Colon Carcinoma Metastatic in the Lung (tissue), 2 donors: ENCODE data around the genes ANKRD13B and TMIGD1.

GRCh38 chr17:29542805-29543685 lies 23.8 kb downstream of the ABHD15 start:
- PRO-cap, 2 experiments: no peak in any of the 2 experiments

GRCh38 chr17:29567819-29568164 lies 709 bp upstream of the TP53I13 start:
- PRO-cap, 2 experiments: peak in 2 of 2 experiments; most common plus-strand start chr17:29568047 (in 2); most common minus-strand start chr17:29567919 (in 2)

- PRO-cap, 2 experiments: no peak in any of the 2 experiments
Measured at GRCh38 chr17:29569315-29569608, 761 bp downstream of the TP53I13 start.

DNA sequence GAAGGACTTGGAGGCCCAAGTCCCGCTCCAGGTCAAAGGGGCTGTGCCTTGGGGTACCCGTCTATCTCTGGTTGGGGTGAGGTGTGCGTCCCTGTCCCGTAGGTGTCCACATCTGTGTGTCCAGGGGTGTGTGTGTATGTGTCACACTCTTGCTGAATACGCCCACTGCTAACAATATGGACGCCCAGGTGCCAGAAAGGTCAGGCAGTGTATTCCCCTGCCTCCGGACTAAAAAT lies 428 bp upstream of the GIT1 start:
- PRO-cap, 2 experiments: no peak in any of the 2 experiments

DNA sequence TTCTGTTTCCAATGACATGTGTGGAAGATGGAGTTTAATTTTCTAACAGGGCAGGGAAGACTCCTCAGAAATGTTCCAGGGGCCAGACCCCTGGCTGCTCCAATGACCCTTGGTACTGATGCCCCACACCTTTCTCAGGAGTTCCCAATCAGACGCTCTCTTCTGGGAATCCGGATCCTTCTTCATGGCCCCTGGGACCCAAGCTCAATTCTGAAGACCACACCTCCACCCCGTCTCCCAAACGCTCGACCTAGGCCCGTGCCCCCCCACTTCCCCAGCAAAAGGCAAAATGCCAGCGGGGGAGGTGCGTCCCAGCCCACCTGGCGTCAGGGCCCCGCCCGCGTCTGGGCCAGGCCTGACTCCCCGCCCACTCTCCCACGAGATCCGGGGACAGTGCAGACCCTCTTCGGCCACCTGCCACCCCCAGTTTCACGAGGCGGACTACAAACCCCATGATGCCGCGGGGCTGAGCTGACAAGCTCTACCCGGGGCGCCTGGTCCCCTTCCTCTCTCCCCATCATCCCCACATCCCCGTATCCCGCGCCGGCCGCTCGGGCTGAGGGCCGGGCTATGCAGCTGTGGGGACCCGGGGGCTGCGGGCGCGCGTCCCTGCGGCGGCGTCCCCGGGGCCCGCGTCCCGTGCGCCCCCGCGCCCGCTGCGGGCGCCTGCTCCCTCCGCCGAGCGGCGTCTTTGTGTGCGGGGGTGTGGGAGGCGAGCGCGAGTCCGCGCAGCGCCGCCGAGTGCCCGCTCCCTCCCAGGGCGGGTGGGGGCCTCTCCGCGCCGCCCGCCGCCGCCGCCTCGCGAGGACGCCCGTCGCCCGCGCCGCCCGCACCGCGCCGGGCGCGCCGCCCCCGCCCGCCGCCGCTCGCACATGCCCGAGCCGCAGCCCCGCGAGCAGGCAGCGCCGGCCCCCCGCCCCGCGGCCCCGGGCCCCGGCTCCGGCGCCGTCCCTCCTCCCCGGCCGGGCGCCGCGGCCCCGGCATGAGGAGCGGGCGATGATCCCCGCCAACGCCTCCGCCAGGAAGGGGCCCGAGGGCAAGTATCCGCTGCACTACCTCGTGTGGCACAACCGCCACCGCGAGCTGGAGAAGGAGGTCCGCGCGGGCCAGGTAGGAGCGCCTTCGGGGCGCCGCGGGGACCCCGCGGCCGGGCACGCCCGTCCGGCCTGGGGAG lies at the start of gene ANKRD13B:
ANKRD13B (plus strand) TSS at position 507 of the 1,174 bp plus-strand sequence.
- PRO-cap, 2 experiments: peak in 2 of 2 experiments; most common plus-strand start position 380 of the sequence (in 1)

DNA sequence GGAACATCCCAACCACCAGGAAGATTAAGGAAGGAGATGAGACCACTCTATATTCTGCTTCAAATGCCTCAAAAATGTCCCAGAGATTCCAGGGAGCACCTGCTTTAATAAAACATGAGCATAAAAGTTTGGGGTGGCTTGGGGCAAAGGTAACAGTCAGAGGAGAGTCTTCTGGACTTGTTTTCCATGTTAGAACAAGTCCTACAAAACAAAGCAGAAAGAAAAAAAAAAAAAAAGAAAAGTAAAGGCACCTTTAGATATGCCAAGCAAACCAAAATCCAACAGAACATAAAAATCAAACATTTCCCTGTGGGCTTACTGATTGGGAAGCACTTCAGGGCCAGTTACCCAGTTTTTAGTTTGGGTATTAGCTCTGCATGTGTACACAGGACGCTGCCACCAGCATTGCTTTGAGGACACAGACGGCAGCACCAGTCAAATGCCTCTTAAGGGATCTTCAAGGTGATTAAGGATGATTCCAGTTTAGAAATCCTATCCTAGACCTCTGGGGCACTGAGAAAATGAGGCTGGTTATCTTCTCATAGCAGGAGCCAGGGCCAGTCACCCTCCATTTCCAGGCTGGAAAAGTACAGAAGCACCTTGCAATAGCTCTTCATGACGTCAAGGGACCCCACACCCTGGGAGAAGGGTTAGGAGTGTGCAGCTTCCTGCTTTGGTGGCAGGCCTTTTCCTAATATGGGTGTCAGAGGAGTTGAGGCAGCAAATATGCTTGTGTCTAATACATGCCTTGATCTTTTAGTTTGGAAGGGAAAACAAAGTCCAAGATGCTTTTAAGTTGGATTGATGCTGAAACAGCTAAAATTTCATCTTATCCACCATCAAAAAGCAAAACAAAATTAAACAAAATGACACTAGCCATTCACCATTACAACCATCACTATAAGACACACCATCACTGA lies 3.6 kb upstream of the CORO6 start:
- PRO-cap, 2 experiments: no peak in any of the 2 experiments

DNA sequence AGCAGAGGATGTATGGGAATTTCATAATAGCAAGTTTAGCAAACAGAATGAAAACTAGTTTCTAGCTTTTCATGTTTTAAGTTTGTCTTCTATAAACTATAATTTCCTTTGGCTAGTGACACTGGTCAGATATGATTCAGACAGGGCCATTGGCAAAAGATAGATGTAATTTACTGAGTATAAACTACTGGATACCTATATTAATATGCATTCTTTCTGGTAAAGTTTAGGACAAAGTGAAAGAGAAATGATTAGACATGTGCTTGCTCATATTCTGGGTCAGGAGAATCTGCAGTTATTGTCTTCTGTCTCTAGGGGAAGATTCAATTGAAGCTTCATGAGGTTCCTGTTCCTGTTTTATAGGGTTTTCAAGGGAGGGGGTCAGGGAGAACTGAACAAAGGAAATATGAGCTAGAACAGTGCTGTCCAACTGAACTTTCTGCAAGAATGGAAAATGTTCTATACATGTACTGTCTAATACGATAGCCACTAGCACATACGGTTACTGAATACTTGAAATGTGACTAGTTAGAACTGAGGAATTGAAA lies 59.3 kb upstream of the CORO6 start:
- PRO-cap, 2 experiments: no peak in any of the 2 experiments

- PRO-cap, 2 experiments: no peak in any of the 2 experiments
Measured at GRCh38 chr17:29758339-29759178, 135.8 kb upstream of the CORO6 start.

GRCh38 chr17:29760217-29760709 lies 137.6 kb upstream of the CORO6 start:
- PRO-cap, 2 experiments: peak in 1 of 2 experiments; most common plus-strand start chr17:29760565 (in 1)

- PRO-cap, 2 experiments: peak in 2 of 2 experiments; most common plus-strand start chr17:29761600 (in 2); most common minus-strand start chr17:29761432 (in 1)
Measured at GRCh38 chr17:29760710-29761796, 138.3 kb upstream of the CORO6 start.

DNA sequence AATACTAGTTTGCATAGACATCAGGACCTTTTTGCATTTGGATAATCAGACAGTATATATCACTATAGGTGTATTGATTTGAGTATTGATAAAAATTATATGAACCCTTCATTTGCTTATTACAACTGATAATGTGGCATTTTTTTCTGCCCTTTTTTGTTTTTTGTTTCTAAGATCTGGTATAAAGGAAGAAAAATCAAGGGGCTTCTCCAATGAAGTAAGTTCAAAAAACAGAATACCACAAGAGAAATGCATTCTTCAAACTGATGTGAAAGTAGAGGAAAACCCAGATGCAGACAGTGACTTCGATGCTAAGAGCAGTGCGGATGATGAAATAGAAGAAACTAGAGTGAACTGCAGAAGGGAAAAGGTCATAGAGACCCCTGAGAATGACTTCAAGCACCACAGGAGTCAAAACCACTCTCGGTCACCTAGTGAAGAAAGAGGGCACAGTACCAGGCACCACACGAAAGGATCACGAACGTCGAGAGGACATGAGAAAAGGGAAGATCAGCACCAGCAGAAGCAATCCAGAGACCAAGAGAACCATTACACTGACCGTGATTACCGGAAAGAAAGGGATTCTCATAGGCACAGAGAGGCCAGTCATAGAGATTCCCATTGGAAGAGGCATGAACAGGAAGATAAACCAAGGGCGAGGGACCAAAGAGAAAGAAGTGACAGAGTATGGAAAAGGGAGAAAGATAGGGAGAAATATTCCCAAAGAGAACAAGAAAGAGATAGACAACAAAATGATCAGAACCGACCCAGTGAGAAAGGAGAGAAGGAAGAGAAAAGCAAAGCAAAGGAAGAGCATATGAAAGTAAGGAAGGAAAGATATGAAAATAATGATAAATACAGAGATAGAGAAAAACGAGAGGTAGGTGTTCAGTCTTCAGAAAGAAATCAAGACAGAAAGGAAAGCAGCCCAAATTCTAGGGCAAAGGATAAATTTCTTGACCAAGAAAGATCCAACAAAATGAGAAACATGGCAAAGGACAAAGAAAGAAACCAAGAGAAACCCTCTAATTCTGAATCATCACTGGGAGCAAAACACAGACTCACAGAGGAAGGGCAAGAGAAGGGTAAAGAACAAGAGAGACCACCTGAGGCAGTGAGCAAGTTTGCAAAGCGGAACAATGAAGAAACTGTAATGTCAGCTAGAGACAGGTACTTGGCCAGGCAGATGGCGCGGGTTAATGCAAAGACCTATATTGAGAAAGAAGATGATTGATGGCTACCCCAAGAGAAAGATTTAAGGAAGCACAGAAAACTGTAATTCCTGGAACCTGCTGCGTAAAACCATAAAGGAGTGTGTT lies 50.6 kb downstream of the SLC6A4 start:
- PRO-cap, 2 experiments: no peak in any of the 2 experiments

- PRO-cap, 2 experiments: no peak in any of the 2 experiments
Measured at GRCh38 chr17:30219722-30220386, 15.6 kb downstream of the SLC6A4 start.

DNA sequence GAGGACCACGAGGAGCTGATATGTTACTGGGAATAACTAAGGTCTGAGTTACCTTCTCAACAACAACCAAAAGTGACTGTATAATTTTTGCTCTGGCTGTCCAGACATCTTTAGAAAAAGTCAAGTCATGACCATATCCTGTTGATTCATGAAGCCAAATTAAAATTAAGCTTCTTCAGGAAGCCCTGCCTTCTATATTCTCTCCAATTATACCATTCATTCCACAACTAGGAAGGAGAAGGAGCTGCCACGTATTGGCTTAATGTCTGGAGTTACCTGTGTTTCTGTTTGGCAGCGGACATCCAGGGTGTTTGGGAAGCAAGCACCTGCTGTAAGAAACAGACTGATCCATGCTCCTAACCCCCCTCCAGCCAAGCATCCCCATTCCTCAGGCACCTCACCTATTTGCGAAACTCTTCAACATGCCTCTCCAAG lies 1.8 kb downstream of the SLC6A4 start:
- PRO-cap, 2 experiments: no peak in any of the 2 experiments

DNA sequence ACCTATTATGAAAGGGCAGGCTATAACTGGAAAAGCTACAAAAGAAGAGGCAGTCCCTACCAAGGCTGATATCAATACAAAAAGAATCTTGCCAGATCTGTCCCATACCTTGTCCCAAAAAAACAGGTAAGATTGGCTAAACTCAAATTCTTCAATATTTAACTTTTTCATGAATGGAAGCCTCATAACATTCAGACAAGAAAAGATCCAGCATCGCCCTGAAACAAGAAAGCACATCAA lies 2.6 kb downstream of the BLMH start:
- PRO-cap, 2 experiments: no peak in any of the 2 experiments

GRCh38 chr17:30332052-30332505 lies 1.8 kb downstream of the TMIGD1 start:
- PRO-cap, 2 experiments: peak in 1 of 2 experiments; most common minus-strand start chr17:30332140 (in 1)

GRCh38 chr17:30333974-30334173 lies at the start of gene TMIGD1:
TSS of gene TMIGD1 (minus strand) at chr17:30334057.
- PRO-cap, 2 experiments: no peak in any of the 2 experiments

DNA sequence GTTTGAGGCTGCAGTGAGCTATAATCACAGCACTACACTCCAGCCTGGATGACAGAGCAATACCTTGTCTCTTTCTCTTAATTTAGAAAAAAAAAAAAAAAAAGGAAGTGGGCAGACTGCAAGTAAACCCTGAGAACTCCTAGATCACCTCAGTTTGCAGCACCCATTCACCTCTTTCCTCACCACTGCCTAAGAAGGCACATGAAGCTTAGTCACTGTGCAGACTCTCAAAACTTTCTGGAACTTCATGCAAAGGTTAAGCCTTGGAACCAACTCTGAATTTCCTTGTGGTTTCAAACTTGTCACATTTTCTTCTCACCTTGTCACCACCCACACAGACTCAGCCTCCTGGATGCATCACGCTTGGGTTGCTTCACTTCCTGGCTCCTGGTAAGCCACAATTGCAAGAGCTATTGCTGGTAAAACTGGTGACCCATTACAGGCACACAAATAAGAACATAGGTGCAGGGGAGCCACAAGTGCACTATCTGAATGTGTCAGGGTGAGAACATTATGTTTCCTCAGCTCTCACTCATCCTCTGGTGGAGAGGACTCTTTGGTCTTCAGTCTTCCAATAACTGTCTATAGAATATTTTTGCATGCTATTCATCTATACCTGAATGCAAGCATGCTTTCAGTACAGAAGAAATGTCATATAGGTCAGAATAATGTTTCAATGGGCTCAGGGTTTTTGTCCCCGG lies 14.9 kb upstream of the CPD start:
- PRO-cap, 2 experiments: no peak in any of the 2 experiments

DNA sequence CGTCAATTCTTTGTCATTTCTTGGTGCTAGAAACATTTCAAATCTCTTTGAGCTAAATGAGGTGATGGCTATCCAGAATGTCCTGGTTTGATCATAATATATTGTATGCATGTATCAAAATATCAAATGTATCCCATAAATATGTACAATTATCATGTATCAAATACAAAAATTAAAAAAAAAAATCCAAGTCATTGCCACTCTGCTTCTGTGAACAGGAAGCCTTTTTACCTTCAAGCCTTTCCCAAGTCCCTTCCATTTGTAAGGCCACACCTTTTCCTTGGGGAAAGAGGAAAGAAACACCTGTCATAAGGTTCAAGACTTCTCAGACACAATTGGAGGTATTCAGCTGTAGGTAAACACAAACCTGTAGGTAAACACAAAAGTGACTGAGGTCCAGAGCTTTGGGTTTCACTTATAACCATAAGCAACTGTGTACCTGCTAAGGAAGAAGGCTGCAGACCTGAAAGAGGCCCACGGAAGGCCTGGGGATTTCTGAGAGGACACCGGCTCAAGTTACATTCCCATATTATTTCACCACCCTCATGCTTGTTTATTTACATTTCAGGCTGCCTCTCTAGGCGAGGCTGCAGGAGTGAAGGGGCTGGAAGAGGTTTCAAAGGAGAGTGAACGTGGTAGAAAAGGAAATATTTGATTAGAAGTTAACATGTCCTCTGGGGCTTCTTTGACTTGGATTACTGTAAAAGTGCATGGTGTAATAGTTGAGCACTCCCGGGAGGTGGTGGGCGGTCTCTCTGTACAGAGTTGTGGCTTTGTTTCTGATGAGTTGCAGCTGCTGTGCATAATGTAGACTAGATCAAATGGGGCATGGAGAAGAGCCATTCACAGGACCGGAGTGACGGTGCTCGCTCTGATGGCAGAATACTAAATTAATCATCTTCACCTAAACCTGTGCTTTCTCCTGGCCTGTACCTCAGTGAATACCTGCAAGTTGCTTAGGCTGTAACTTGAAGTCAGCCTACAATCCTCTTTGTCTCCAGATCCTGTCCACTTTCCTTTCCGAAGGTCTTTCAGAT lies 2.2 kb upstream of the CPD start:
- PRO-cap, 2 experiments: peak in 1 of 2 experiments; most common plus-strand start position 479 of the sequence (in 1); most common minus-strand start position 697 of the sequence (in 1)

- PRO-cap, 2 experiments: no peak in any of the 2 experiments
Measured at GRCh38 chr17:30465179-30466035, 11.8 kb upstream of the GOSR1 start.

- PRO-cap, 2 experiments: no peak in any of the 2 experiments
Measured at GRCh38 chr17:30476613-30477071, 566 bp upstream of the GOSR1 start.